ENCODE measurements around a stretch of chr17.

DNA sequence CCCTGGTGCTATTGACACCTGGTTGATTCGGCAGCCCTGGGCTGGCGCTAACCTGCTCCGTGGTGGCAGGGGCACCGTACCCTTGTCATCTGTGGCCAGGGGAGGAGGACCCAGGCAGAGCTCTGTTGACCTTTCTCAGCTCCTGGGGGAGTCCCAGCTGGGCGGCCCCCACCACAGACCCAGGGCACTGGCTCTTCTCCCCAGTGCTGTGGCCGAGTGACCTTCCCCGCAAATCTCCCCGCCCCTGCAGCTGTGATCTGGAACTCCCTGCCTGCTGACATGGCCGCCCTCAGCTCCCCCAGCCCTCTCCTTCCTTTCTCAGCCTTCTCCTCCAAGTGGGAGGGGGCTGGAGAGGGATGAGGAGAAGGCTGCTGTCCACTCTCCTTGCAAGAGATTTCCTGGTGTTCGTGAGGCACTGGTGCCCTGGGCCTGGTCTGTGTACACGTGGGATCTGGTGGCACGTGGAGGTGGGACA is 8.0 kb downstream of the FMNL1 start:
- PRO-cap, result no peak

GRCh38 chr17:45230498-45231479 is 9.1 kb downstream of the FMNL1 start:
- PRO-cap, result no peak

DNA sequence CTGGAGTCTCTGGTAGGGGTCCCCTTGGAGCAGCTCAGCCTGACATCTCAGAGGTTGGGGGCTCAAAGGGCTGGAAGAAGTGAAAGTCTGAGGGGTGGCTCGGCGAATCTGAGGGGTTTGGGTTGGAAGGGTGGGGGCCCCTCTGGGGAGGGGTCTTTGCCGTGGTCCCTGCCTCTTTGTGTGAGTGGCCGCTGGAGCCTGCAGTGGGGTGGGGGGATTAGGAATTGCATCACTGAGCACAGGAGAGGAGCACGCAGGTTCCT is 9.7 kb downstream of the FMNL1 start:
- PRO-cap, result no peak

GRCh38 chr17:45247301-45248131 is 14.4 kb downstream of the SPATA32 start:
- PRO-cap, result bidirectional peak, plus-strand start at chr17:45247413, minus-strand start at chr17:45247412; bidirectional peak, plus-strand start at chr17:45247925, minus-strand start at chr17:45247757

- PRO-cap, result no peak
These were observed 20.2 kb downstream of the MAP3K14 start for GRCh38 chr17:45296516-45297048.

DNA sequence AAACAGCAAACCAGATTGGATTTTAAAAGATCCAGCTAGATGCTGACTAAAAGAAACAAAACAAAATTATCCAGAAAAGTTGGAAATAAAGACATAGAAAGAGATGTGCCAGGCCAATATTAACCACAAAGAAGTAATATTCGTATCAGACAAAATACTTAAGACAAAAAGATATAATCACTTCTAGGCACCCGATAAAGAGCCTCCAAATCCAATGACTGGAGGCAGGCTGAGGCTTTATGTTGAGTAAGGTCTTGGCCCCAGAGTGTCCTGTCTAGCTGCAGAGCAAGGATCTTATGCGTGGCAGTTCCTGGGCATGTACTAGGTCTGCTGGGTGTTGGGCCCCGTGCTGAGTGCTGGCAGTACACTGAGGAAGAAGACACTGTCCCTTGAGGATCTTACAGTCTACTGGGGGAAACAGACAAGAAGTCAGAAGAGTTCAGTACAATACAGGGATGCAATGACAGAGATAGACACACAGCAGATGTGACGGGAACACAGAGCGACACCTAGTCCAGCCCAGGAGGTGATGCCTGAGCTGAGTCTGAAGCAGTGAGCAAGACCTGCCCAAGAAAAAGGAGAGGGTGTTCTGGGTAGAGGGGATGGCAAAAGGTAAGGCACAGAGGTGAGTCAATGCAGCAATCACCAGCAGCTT is 18.3 kb downstream of the MAP3K14 start:
- PRO-cap, result bidirectional peak, plus-strand start at position 442 of the sequence, minus-strand start at position 329 of the sequence

- PRO-cap, result no peak
These were observed 4.1 kb upstream of the MAP3K14 start for GRCh38 chr17:45320830-45321364.

GRCh38 chr17:45332857-45333662 is 16.2 kb upstream of the MAP3K14 start:
- PRO-cap, result no peak

GRCh38 chr17:45428627-45429557 is 3.8 kb downstream of the ARHGAP27 start:
- PRO-cap, result no peak

DNA sequence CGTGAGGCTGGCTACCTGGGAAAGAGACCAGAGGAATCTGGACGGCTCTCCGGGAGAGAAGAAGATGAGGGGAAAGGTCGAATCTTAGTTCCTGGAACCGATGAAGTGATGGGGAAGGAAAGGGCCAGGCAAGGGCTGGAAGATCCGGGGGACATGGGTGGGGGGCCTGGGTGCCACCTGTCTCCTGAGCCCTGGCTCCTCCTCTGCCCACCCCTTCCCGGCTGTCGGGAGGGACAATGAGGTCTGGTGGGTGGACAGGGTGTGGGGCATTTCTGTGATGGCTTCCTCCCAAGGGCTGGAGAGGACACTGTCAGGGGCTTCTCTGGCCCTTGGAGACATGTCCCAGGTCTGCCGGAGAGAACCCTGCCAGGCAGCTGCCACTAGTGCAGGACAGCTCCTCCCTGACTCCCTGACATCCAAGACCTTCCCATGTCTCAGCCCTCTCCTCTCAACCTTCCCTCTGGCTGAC is 9.2 kb upstream of the ARHGAP27 start:
- PRO-cap, result no peak

DNA sequence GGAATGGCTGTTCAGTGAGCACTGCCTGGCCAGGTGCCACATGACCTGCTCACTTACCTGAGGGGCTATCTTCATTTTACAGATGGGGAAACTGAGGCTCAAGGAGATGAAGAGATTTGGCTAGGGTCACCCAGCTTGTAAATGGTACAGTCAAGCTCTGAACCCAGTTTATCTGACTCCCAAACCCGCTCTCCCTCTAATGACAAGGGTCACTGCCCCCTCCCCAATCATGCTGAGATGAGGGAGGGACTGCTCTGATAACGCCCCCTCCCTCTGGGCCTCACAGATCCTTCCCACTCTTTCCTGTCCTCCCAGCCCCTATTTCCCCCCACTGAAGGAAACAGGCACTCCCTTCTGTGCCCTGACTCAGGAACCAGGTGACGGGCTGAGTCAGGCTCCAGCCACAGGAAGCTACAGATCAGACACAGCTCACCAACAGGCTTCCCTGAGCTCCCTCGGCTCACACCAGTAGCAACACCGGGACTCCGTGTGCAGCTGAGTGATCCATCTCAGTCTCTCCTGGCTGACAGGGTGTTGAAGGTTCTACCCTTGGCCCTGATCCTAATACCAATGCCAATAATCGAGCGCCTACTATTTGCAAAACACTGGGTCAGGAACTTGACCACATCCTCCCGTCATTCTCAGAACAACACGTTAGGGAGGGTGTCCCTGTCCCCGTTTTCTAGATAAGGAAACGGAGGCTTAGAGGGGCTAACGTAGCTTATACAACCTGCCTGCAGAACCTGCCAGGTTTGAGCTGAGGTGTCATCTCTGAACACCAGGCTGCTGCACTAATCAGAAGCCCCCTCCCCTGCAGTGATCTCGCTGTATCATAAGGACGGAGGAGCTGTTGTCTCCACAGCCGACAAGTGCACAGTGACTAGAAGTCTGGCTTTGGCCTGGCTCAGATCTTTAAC is 13.3 kb upstream of the ARHGAP27 start:
- PRO-cap, result no peak

GRCh38 chr17:45455532-45455979 is 22.9 kb upstream of the ARHGAP27 start:
- PRO-cap, result no peak

DNA sequence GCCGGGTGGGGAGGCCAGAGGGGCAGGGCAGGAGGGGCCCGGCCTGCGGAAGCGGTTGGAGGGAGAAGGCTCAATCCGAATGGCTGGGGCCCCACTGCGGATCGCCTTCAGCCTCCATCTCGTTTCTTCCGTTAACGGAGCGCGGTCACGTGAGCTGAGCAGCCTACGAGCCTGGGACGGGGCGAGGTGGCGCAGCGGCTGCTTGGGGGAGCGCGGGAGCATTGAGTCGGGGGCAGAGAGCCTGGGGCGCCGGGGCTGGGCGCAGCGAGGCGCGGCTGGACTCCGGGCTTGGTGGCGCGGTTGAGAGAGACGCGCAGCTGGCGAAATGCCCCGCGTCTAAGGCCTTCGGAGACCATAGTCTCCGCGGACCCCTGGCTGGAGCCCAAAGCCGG is 94.5 kb upstream of the PLEKHM1 start:
- PRO-cap, result bidirectional peak, plus-strand start at position 221 of the sequence, minus-strand start at position 133 of the sequence

GRCh38 chr17:45976912-45977617 is 22.0 kb upstream of the STH start:
- PRO-cap, result no peak

- PRO-cap, result unidirectional peak, plus-strand start at chr17:46020235
These were observed 21.0 kb downstream of the STH start for GRCh38 chr17:46020002-46020462.

GRCh38 chr17:46024035-46024938 is 25.2 kb downstream of the STH start:
- PRO-cap, result no peak

DNA sequence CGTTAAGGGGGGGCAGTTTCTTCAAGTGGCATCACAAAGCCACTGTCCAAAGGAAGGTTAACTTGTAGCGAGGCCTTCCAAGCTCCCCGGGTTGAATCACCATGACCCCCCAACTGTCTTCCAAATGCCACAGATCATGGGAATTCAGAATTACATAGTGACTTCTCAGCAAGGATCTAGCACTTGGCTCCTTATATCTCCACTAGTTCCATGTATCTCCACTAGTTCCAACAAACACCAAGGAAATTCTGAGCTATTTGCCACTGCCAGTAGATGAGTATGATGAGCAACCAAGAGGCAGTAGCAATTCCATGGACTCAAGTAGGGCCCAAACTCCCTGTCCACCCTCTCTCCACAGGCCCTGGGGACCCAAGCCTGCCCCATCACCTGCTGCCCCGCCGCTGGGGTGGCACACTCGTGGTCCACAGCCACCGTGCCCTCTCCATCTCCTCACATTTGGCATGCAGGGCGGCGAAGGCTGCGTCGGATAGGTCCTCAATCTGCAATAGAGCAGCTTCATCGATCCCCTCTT is 33.7 kb downstream of the STH start:
- PRO-cap, result no peak

DNA sequence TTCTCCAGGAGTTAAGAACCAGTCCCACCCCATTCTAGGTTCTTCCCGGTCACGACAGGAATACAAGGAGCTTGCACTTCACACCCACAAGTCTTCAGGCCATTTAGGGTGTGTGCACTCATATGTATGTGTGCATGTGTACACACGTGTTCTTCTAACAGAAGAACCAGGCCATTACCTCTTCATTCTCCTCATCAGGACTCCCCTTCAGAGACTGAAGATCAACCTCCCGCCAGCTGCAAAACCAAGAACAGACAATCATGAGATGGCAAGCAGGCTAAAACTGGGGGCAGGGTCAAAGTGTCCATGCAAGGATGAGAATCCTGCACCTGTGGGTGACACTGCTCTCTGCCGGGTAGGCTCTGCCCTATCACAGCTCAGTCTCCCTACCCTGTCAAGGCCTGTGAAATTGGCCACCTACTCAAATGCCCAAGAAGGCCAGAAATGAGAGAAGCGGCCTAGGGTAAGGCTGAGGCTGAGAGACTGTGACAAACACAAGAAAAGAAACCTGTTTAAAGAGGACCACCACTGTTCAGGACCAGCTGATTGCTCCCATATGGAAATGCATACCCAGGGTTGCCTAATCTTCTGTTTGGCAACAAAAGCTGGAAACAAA is 34.3 kb downstream of the STH start:
- PRO-cap, result no peak

DNA sequence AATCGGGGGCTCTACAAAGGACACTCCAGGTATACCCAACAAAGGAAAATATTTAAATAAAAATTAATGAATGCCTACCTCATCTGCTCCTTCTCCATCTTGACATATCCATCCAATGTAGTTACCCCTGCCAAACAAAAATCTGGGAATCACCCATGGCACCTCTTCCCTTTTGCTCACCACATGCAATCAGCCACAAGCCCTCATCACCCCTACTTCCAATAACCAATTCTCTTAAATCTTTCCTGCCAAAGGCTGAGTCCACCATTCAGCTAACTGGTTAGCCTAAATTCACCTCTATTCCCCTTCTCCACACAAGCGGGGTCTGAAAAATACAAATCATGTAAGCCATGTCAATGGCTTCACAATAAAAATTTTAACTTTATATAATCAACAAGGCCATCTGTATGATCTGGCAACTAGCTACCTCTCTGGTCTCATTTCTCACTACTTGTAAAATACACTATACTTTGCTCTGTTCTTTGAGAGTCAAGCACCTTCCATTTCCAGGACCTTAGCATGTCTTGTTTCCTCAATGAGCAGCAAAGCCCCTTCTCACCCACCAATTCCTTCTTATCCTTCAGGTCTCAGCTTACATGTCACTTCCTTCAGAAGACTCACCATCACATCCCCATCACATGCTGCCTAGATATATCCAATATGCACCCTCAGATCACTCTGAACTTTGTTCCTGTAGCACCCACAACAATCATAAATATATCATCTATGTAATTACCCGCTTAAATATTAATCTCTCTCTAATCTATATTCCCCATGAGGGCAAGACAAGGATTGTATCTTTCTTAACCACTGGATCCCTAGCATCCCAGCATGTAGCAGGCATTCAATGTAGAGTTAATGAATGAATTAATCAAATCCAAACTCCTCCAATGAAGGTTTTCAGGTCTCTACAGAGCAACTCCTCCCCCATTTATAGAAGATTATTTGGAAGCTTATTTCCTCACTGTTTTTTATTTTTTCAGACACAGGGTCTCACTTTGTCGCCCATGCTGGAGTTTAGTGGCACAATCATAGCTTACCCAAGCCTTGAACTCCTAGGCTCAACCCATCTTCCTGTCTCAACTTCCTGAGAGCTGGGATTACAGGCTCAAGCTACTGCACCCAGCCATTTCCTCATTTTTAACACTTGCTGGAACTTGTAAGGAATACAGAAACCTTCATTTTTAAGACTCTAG is 30.4 kb downstream of the KANSL1 start:
- PRO-cap, result no peak

DNA sequence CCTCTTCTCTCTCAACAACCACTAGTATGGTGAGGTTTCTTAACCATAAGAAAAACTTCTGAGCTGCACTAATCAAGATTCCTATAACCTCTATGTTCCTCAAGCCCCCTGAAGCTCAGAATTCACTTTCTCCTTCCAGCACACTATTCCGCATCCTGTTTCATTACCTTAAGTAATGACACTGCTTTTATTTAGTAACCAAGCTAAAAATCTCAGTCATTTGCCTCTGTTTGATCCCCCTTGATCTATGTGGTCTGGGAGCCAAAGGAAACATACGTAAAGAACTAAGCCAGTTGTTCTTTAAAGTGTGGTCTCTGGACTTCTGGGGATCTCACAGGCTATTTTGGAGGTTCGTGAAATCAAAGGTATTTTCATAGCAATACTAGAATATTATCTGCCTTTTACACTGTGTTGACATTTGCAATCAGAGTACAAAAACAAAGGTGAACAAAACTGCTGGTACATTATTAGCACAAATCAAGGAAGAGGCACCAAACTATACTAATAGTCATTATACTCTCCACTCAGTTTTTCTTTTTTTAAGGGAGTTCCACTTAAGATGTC is 19.9 kb downstream of the KANSL1 start:
- PRO-cap, result no peak

All from NALM6 (cell line).